Tibial nerve (tissue), 3 donors: ENCODE measurements around the gene PCDHGC5.

DNA sequence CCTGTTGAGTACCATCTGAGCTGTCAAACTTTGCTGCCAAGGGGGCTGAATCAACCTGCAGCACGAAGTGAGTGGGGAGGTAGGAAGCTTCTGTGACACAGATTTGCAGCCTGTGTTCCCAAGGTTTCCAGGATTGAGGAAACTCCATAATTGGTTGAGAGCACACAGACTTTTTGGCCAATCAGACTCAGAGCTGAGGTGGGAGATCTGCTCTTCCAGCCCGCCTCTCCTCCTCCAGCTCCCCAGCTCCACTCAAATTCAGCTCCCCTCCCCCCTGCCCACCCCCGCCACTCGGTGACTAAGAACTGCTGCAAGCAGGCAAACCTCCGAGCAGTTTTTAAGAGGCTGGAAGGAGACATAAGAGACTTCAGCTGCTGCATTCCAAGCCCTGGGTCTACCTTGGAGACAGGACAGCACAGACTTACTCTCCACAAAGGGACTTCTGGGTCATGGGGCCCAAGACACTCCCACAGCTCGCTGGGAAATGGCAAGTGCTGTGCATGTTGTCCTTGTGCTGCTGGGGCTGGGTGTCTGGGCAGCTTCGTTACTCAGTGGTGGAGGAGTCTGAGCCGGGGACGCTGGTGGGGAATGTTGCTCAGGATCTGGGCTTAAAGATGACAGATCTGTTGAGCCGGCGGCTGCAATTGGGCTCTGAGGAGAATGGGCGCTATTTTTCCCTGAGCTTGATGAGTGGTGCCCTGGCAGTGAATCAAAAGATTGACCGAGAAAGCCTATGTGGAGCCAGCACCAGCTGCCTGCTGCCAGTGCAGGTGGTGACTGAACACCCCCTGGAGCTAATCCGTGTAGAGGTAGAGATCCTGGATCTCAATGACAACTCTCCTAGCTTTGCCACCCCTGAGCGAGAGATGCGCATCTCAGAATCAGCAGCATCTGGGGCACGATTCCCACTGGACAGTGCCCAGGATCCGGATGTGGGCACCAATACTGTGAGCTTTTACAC, at the start of gene PCDHGC5:
Gene PCDHGC5 (plus strand): TSS at position 290 of the 961 bp plus-strand sequence.
- PRO-cap: no peak
- RAMPAGE, long total RNA, 3 experiments: no peak in any of the 3 experiments

DNA sequence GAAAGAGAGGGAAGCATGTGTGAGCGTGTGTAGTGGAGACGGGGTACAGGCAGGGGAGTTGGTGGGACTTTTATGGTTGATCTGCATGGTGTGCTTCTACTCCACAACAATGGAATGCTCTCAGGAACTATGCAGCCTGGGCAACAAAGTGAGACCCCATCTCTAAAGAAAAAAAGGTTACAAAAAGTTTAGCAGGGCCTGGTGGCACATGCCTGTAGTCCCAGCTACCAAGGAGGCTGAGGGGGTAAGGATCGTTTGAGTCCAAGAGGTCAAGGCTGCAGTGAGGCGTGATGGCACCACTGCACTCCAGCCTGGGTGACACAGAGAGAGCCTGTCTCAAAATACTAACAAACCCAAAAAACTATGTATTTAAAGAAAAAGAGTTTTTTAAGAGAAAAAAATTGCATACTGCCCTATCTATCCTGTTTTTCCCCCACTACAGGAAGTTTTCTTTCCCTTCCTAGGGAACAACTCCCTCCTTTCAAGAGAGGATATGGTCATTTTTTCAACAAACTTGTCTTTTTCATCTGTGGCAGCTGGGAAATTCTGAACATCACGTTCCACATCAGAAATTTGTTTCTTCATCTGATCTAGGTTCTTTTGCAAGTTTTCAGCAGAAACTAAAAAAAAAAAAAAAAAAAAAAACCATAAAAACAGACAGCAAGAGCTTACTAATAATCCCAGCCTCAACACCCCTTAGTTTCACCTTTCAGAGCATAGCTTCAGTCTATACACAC, 38.4 kb downstream of the PCDHGC5 start:
- PRO-cap: no peak
- RAMPAGE, long total RNA, 3 experiments: no peak in any of the 3 experiments

DNA sequence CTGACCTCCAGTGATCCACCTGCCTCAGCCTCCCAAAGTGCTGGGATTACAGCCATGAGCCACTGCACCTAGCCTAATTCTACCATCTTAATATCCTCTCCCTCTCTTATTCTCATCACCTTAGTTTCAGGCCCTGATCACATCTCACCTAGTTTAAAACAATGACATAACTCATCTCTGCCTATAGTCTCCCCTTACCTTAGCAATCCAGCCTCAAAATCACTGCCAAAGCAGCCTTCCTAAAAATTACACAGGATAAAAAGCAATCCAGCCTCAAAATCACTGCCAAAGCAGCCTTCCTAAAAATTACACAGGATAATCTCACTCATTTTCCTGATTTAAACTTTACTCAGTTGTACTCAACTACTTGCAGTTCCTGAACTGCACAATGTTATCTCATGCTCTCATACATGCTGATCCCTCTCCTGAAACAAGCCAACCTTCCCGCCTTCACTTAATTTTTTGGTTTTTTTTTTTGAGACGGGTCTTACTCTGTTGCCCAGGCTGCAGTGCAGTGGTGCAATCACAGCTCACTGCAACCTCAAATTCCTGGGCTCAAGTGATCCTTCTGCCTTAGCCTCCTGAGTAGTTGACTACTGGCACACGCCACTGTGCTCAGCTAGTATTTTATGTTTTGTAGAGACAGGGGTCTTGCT, 43.0 kb downstream of the PCDHGC5 start:
- PRO-cap: no peak
- RAMPAGE, long total RNA, 3 experiments: start-site peak on the minus strand in 1 of 3 experiments, centred at position 491 of the sequence, 7 reads per replicate

DNA sequence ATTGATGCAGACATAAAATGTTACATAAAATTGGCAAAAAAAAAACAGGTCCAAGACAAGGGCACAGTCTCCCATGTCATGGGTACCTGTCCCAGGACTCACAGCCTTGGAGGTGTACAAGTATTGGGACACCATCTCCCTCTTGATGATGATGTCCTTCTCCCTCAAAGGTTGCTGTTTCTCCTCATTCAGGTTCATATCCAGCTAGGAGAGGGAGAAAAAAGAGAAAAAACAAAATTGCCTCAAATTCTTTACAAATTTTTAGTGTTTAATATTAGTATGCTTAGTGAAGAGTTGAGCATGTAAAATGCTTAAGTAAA, 34.8 kb downstream of the DIAPH1 start:
- PRO-cap: no peak
- RAMPAGE, long total RNA, 3 experiments: no peak in any of the 3 experiments

- PRO-cap: no peak
- RAMPAGE, long total RNA, 3 experiments: no peak in any of the 3 experiments
Measured at GRCh38 chr5:141758411-141758984, 76.5 kb upstream of the ARAP3 start.

DNA sequence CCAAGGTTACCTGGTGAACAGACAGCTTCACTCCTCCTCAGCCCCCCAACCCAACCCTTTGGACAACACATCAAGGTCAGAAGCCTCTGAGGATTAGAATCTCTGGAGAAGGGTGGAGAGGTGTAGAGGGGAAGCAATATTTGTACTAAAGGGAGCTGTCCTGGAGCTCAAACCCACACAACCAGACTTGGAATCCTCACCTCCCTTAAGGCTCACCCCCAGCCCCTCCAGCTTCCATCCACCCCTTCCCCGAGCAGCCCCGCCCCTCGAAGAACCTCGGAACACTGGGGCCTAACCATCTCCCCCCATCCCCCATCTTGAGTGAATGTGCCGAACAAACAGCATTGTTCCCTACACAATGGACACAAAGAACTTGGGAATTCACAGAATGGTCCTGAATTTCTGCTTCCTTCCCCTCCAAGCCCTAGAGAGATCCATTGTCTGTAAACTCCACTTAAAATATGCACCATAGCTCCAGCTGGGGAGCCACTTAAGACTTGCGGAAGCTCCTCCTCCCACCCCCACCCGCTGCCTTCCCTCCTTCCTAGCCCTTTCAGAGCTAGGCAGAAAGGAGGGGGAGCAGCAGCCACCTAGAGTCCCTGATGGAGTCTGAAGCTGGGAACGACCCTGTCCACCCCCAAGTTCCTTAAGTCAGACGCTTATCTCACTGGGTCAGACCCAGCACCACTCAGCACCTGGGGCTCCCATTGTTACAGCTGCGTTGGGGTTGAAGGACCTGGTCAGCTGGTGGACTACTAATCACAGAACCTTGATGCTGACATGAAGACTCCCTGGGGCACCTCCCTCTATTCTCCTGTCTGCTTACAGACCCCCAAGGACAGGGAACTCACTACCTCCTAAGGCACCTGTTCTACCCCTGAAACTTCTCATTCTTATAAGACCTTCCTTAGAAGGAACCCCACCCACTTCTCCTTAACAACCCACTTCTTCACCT, 61.5 kb downstream of the PCDH1 start:
- PRO-cap: no peak
- RAMPAGE, long total RNA, 3 experiments: no peak in any of the 3 experiments

GRCh38 chr5:141821320-141821964, 56.8 kb downstream of the PCDH1 start:
- PRO-cap: bidirectional peak, plus-strand start at chr5:141821708, minus-strand start at chr5:141821558
- RAMPAGE, long total RNA, 3 experiments: no peak in any of the 3 experiments

GRCh38 chr5:141854198-141854661, 24.0 kb downstream of the PCDH1 start:
- PRO-cap: no peak
- RAMPAGE, long total RNA, 3 experiments: no peak in any of the 3 experiments

DNA sequence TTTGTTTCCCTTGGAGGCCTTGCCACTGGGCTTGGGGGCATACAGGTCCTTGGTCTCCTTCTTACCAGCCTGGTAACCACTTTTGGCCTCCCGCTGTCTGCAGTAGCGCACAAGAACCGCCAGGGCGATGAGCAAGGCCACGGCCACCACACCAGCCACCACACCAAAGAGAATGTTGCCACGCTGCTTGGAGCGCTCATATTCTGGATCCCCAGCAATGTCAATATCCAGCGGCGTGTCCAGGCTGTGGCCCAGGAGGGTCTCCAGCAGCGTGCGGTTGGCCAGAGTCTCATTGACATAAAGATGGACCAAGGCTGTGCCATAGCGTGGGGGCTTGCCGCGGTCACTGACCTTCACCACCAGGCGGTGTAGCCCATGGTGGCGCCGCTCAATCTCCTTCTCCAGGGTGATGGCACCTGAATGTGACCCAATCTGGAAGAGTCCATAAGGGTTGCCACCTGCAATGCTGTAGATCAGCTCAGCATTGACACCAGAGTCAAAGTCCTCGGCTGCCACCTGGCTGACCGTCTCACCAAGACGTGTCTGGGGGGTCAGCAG, 14.5 kb downstream of the PCDH1 start:
- PRO-cap: no peak
- RAMPAGE, long total RNA, 3 experiments: no peak in any of the 3 experiments

DNA sequence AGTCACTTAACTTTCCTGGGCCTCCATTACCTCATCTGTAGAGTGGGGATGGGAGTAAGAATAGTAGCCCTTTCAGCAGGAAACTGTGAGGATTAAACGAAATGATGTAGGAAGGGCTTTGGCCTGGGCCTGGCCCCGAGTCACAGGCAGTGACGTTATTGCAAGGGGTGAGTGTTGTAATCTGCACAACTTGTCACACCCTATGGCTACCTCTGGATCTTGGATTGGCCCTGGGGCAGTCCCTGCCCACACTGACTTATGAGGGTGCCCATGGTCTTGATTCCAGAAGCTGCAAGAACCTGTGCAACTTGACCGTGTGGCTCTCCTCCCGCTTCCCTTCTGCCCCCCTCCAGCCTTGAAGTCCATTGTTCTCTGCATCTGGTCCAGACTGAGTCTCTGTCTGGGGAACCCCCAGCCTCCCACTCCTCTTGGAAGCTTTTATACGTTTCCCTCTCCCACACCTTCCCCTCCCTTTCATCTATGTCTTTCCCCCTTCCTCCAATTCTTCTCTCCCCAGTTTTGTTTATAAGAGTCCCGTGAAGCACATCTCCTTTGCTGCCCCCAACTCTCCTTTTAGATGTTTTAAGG, 818 bp upstream of the PCDH12 start:
- PRO-cap: no peak
- RAMPAGE, long total RNA, 3 experiments: no peak in any of the 3 experiments

GRCh38 chr5:142024564-142025301, 11.9 kb upstream of the GNPDA1 start:
- PRO-cap: bidirectional peak, plus-strand start at chr5:142025188, minus-strand start at chr5:142025005
- RAMPAGE, long total RNA, 3 experiments: no peak in any of the 3 experiments

DNA sequence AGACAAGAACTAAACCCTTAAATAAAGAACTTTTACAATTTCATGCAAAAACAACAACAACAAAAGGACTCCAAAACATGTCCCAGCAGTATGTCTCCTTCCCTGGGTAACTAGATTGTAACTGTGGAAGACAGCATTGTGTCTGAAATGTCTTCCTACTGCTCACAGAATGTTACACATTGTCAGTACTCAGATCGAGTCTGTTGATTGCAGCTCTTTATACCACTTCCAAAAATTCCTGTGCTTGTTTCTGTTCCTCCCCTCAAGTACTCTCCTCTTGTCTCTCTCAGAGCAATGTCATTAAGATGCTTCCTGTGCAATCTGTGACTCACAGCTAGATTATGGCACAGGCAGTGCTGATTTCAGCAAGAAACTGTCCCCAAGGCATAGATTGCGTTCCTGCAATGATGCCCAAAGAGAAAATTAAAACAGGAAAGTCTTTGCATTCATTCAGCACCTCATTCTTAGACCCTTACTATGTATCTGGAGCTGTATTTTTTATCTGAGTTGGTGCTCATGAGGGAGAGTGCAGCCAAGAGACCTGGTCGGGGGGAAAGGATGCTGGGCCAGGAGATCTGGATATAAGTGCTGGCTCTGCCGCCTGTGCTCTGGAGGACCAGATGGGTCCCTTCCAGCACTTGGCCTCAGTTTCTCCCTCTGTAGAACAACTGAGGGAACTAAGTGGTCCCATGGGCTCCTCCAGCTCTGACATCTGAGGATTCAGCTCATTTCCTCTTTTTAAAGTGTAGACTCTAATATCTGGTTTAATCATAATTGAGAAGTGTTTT, 40.7 kb upstream of the GNPDA1 start:
- PRO-cap: no peak
- RAMPAGE, long total RNA, 3 experiments: no peak in any of the 3 experiments

DNA sequence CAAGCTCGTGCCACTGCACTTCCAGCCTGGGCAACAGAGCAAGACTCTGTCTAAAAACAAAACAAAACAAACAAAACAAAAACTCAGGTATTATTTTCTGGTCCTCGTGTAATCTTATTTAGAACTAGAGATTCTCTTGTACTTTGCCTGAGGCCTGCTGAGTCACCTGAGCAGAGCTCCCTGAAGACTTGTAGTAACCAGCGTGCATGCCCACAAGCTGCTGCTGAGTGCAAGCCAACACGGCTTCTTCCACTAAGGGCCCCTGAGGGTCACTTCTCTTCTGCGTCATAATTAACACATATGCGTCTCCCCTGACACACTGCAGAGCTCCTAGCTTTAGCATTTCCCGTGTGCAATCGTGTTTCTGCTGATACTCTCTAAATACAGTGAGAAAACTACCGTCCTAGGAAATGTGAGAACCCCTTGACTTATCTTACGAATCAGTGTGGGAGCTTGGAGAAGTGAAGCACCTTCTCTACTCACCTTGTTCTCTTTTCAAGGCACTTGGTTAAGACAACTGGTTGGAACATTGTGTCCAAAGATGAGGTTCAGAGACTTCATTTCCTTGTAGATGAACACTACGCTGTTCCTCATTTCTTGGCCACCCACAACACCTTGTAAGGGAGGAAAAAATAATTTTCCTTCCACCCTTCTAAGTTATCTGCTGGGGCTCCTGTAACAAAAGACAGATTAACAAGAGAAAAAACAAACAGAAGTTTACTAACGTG, 10.8 kb upstream of the NDFIP1 start:
- PRO-cap: no peak
- RAMPAGE, long total RNA, 3 experiments: no peak in any of the 3 experiments

- PRO-cap: no peak
- RAMPAGE, long total RNA, 3 experiments: no peak in any of the 3 experiments
Measured at GRCh38 chr5:142145171-142145701, 36.7 kb downstream of the NDFIP1 start.

DNA sequence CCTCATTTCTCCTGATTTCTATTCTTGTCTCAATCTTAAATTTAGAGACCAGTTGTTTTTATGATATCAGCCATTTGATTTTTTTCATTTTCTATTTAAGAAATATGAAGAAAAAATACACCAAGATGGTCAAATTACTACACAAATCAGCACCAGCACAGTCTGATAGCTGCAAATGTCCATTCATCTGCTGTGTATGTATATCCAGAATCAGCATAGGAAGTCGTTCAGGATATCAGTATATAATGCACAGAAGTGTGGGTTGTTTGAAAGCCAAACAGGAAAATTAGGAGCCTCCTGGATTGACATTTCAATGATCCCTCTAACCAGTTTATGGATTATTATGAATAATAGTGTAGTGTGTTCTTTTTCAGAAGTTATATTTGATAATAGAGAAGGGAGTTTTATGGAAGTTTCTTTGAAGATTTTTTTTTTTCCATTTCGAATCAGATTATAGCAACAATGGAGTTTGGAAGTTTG, 44.6 kb downstream of the NDFIP1 start:
- PRO-cap: no peak
- RAMPAGE, long total RNA, 3 experiments: no peak in any of the 3 experiments

DNA sequence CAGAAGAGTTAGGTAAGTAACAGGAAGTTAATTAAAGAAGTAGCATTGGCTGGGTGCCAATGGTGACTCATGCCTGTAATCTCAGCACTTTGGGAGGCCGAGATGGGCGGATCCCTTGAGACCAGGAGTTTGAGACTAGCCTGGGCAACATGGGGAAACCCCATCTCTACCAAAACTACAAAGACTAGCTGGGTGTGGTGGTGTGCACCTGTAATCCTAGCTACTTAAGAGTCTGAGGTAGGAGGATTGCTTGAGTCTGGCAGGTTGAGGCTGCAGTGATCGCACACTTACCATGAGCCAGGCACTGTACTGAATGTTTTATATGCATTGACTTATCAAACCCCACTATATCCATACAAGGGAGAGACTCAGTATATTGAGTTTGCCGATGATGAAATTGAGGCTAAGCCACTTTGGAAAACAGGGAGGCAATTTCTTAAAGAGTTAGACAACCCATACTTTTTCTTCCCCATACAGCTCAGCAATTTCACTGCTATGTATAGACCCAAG, 101.0 kb downstream of the SPRY4 start:
- PRO-cap: no peak
- RAMPAGE, long total RNA, 3 experiments: no peak in any of the 3 experiments

- PRO-cap: no peak
- RAMPAGE, long total RNA, 3 experiments: no peak in any of the 3 experiments
Measured at GRCh38 chr5:142235045-142235899, 89.5 kb downstream of the SPRY4 start.

GRCh38 chr5:142408750-142409230, 84.0 kb upstream of the SPRY4 start:
- PRO-cap: no peak
- RAMPAGE, long total RNA, 3 experiments: no peak in any of the 3 experiments

- PRO-cap: no peak
- RAMPAGE, long total RNA, 3 experiments: no peak in any of the 3 experiments
Measured at GRCh38 chr5:142540973-142541536, 144.8 kb downstream of the FGF1 start.

- PRO-cap: no peak
- RAMPAGE, long total RNA, 3 experiments: no peak in any of the 3 experiments
Measured at GRCh38 chr5:142620890-142621497, 64.9 kb downstream of the FGF1 start.